Mammary epithelial cell (primary cell): ENCODE measurements around a stretch of chr4.

DNA sequence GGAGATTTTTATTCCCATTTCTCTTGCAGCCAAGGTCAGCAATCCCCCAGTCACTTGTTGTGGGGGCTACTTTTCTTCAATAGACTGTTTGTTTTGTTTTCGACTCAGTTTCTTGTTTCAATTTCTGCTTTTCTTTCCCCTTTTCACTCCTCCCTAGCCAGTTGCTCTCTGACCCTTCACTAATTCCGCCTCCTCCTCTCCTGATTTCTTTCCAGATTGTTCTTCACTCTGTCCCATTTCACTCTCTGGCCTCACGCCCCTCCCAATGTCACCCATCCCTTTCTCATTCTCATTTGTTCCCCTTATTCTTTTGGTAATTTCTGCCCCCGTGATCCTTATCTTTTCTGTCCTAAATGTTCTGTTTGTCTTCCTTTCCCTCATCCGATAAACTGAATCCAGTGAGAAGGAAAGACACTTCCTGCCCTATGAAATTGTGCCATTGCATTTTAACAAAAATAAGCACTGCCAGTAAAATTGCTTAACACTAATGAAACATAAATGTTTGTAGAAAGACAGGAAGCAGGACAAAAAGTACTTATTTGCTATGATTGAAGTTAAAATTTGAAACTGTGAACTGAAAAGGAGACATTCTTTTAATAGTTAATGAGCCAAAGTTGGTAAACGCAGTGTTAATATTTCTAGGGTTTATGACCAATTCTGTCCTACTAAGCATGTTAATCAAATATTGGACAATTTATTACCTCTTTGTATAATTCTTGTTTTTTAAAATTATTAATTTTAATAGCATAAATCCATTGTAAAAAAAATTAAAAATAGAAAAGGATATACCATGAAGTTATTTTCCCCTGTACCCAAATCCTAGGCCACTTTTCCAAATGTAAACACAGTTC is 94.6 kb upstream of the RASGEF1B start:
- CAGE, long polyA plus RNA, result no peak
- RRBS, result no CpG with 5 or more reads among the region's 6 CpGs

- CAGE, long polyA plus RNA, result no peak
- RRBS, result no CpG with 5 or more reads among the region's 4 CpGs
Observed at GRCh38 chr4:81648818-81649458, 177.2 kb upstream of the RASGEF1B start.

- CAGE, long polyA plus RNA, result no peak
- RRBS, result no CpG with 5 or more reads among the region's 3 CpGs
Observed at GRCh38 chr4:81663979-81664390, 192.3 kb upstream of the RASGEF1B start.

DNA sequence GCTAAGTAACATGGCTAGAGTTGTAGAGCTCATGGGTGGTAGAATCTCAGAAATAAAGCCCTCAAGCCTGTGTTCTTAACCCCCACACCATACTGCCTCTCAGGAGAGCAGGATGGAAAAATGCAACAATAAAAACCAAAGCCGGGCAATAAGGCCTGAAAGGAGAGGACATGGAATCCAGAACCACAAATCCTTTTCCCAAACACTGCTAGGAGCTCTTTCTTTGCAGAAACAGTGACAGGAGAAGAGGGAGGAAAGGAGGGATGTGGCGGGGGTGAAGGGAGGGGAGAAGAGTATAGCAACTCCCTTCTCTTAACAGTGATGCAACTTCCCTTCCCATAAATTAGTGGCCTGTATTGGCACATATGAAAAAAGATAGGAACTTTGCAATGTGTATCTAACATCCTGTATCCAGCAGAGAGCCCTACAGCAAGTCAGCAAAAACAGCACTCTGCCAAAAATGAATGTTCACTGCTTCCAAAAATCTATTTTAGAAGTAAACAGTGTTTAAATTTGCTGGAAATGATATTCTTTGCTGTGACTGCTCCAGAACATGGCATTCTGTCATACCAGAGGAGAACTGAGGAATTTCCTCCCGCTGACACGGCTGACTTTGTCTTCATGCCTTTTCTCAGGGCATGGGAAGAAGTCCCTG is 343.2 kb upstream of the RASGEF1B start:
- CAGE, long polyA plus RNA, result no peak
- RRBS, result no CpG with 5 or more reads among the region's 4 CpGs

DNA sequence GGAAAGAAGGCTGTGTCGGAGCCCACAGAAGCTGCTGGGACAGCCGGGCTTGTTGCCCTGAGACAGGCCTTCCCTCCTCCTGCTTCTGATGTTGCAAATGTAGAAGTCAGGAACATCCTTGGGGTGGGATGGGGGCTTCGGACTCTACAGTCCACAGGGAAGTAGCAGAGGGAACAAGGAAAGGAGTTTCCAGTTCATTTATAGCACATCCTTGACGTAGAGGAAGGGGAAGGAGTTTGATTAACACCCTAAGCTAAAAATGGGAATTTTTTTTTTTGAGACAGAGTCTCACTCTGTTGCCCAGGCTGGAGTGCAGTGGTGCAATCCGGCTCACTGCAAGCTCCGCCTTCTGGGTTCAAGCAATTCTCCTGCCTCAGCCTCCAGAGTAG is 64.7 kb upstream of the TMEM150C start:
- CAGE, long polyA plus RNA, result no peak
- RRBS, result no CpG with 5 or more reads among the region's 6 CpGs

- CAGE, long polyA plus RNA, result no peak
- RRBS, result no CpG with 5 or more reads among the region's 1 CpG
Observed at GRCh38 chr4:82895692-82896246, 4.8 kb upstream of the THAP9 start.

DNA sequence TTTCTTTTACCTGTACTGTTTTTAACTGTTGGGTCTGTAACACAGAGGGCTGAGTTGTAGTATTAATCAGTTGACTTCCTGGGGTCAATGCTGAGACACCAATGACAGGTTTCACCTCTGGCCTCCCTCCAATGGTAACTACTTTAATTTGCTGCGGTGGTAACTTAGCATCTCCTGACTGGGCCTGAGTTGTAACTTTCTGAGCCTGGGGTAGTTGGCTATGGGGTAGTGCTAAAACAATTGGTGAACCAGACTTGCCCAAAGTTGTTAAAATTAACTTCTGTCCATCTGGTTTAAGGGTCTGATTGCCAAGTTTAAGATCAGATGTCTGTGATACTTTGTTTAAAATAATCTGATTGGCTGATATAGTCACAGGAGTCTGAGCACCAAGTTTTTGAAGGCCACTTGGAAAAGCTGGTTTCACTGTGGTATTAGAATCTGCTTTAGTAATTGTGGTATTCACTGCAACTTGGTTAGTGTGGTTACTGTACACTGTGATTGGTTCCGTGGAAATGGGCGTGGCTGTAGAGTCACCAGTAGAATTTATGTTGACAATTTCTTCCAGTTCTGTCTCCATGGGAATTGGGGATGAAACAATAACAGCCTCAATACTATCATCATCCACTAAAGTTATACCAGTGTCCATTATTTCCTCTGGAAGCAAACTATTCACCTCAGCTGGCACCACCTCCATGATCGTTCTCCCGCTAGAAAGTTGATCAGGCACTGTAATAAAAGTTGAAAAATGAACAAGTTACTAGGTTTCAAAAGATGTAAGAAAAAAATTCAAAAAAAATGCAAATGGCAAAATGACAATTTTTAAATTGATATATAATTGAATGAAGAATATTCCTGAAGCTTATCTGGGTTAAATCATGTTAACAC is 26.2 kb downstream of the LIN54 start:
- CAGE, long polyA plus RNA, result no peak
- RRBS, result no CpG with 5 or more reads among the region's 5 CpGs

DNA sequence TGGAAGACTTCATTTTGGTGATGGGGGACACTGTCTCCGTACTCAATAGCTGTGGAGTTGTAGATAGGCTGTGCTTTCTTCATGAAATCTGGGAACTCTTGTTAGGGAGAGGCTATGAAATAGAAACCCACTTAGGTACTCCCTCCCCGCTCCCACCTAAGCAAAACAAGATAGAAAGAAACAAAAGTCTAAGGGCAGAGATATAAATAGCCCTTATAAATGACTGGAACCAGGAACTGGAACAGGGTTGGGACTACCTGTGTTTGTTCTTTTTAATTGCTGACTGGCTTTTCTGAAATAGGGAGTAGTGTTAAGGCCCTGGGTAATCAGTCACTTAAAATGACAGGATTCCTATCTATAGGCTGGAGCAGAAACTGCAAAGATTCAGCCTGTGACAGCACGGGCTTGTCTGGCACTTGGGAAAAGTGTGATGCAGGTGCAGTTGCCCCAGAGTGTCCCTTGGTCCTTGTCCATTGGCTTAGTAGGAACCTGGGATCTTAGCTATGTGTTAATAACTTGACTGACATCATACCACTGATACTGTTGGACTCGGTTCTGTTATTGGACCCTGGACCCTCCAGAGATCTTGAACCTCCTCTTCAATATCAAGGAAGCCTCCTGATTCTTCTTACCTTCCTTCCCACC is 14.7 kb upstream of the PLAC8 start:
- CAGE, long polyA plus RNA, result no peak
- RRBS, result no CpG with 5 or more reads among the region's 4 CpGs

DNA sequence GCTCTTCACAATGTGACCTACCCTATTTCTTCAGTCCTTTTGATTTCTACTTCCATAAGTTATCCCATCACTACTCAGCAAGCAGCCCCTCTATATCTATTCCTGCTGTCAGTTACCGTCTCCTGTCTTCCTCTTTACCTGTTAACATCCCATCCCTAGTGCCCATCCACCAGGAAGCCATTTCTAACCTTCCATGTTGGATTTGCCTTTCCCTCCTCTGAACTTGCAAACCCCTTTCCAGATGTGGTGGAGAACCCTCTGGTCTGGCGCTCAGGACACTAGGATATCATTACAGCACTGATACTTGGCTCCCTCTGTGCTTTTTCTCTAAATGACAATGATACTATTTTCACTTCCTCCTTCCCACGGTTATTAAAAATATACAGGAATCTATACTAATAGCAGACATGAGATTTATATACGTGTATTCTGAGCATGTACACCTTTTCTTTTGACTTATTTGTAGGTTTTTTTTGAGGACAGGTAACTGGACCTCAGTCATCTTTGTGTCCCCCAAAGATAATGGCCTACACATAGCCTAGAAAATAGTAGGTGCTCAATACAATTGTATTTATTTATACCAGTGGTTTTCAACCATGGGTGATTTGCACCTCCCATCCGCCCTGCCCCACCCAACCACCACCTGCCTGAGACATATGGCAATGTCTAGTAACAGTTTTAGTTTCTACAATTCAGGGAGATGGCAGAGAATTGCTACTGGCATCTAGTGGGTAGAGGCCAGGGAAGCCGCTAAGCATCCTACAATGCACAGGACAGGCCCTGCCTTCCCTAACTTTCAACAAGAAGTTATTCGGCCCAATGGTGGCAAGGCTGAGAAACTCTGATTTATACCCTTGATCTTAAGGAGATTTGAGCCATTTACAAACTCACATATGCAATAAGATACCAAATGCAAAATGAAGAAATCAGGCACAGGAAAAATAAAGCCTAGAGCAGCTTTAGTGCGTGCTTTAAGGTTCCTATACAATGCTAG is 60.5 kb upstream of the PLAC8 start:
- CAGE, long polyA plus RNA, result no peak
- RRBS, result no CpG with 5 or more reads among the region's 8 CpGs

DNA sequence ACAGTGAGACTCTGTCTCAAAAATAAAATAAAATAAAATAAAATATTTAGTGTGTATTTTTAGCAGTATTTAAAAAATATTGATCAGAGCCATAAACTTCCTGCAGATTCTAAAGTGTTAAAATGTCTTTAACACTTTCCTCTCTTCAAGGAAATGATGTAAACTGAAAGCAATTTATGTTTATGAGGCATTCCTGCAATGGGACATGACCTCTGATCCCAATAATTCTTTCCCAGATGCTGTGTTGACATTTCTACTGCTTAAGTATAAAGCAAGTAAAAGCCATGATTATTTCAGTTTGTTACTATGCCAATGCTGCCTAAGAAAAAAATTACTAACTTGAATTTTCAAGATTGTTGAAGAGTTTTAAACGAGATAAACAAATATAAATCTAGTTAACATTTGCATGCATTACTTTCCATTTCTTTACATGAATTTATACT is 29.0 kb downstream of the COQ2 start:
- CAGE, long polyA plus RNA, result no peak
- RRBS, result no CpG with 5 or more reads among the region's 1 CpG

DNA sequence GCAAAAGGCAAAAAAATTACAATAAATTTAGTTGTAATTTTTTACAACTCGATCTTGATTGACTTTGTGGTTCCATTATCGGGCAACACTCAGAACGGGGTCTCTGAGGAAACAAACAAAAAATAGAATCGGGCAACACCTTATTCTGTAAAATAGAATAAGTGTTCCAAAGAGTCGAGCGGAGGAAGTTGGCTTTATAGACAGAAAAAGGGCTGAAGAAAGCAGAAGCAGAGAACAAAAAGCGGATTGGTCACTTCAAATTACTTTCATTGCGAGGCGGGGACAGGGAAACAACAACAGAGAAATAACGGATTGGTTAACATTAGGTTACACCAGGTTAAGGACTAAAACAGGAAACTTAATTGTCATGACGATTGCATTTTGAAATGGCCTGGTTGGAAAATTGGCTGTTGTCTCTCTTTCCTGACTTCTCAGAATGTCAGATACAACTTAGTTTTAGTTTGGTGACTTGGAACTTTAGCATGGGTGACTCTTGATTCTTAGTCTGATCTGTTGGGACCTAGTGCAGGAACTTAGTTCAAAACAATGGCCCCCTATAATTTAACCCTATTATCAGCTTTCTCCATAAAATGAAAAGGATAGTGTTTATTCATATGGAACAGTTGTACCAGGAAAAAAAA is 489 bp upstream of the COQ2 start:
- CAGE, long polyA plus RNA, result no peak
- RRBS, result no CpG with 5 or more reads among the region's 11 CpGs

GRCh38 chr4:83456309-83456705 is 449 bp downstream of the MRPS18C start:
- CAGE, long polyA plus RNA, result no peak
- RRBS, result no CpG with 5 or more reads among the region's 5 CpGs

DNA sequence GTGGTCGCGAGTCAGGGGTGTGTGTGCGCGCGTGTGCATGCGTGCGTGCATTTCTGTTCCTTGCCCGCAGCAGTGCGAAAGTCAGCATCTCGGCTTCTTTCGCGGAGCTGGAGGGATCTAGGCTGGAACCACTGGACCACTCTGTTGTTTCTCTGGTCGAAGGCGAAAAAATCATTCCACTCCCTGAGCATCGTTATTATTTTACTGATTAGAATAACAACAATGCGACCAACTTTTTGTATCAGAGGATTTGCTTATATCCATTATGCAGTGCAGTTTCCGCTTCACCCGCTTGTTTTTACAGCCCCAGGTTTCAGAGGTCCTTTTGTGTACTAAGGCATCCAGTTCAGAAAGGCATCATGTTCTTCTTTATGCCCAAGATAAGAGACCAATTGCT is 929 bp downstream of the GPAT3 start:
- CAGE, long polyA plus RNA, result no peak
- RRBS, result no CpG with 5 or more reads among the region's 18 CpGs

GRCh38 chr4:83548378-83548988 is 12.6 kb downstream of the GPAT3 start:
- CAGE, long polyA plus RNA, result no peak
- RRBS, result no CpG with 5 or more reads among the region's 5 CpGs

DNA sequence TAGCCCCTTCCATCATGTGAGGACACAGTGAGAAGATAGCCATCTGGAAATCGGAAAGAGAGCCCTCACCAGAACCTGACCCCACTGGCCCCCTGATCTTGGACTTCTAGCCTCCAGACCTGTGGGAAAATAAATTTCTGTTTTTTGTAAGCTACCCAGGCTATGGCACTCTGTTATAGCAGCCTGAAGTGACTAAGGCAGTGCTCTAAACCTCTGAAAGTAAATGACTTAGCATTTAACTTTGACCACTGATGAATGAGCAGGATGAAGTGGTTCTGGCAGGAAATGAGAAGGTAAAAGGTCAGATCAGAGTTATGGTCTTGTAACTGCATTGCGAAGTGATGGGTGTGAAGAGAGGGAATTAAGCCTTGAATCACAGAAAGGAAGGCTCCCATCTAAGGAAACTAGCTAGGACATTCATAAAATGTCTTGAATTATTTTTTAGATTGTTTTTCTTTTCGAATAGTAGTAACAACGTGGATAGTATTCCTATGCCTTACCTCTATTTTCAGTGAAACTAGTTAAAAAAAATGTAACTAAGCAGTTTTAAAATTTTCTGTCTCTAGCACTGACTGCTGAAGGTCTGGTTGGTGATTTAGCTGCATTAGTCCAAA is 17.1 kb downstream of the GPAT3 start:
- CAGE, long polyA plus RNA, result no peak
- RRBS, result no CpG with 5 or more reads among the region's 4 CpGs

- CAGE, long polyA plus RNA, result no peak
Observed at GRCh38 chr4:83595961-83596249, 60.0 kb downstream of the GPAT3 start.

DNA sequence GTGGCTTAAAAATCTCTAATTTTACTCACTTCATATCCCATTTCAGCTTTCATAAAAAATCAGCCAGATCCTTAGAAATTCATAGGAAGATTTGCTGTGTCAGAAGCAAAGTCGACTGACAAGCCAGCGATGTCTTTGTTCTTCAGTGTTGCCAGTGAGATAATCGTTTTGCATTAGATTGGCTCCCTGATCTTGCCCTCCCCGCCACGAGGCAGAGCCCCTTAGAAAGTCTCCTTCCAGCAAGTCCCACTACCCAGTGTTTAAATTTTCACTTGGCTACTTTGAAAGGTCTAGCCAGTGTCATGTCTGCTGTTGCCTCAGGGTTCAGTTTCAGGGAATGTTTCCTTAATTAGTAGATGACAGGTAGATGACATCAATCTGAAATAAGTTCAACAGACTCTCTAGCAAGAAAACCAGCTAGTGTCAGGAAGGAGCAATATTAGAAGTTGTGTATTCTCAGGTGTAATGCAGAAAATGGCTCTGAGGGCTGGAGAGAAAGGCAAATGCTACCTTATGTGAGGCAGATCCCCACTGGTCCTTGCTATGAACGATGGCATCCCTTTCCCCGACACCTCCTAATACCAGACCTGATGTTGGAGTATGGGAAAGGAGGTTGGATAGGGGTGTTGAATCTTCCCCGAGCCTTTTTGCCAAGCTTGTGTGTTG is 411.4 kb downstream of the NKX6-1 start:
- CAGE, long polyA plus RNA, result no peak
- RRBS, result no CpG with 5 or more reads among the region's 8 CpGs

- CAGE, long polyA plus RNA, result no peak
- RRBS, result no CpG with 5 or more reads among the region's 2 CpGs
Observed at GRCh38 chr4:84231991-84232340, 267.1 kb downstream of the NKX6-1 start.

- CAGE, long polyA plus RNA, result no peak
- RRBS, result no CpG with 5 or more reads among the region's 6 CpGs
Observed at GRCh38 chr4:84683203-84683843, 100.4 kb downstream of the CDS1 start.

GRCh38 chr4:84724335-84725062 is 141.6 kb downstream of the CDS1 start:
- CAGE, long polyA plus RNA, result no peak
- RRBS, result no CpG with 5 or more reads among the region's 9 CpGs